ENCODE measurements around the genes AAR2 and MYL9.

DNA sequence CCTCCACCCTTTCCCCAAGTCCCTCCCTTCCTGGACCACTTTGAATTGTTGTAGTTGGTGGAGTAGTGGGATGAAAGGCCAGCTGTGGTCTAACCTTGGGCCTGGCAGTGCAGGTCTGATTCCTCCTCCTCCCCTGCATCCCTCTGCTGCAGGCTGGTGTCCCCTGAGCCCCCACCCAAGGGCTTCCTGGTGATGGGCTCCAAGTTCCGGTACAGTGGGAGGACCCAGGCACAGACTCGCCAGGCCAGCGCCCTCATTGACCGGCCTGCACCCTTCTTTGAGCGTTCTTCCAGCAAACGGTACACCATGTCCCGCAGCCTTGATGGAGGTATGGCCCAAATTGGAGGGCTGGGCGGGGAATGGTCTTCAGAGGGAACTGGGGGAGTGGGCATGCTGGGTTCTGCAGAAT is 35.9 kb downstream of the EPB41L1 start:
- CAGE, long polyA plus RNA, result no peak
- RRBS, result 95% methylated on average over 4 of the region's 8 CpGs

DNA sequence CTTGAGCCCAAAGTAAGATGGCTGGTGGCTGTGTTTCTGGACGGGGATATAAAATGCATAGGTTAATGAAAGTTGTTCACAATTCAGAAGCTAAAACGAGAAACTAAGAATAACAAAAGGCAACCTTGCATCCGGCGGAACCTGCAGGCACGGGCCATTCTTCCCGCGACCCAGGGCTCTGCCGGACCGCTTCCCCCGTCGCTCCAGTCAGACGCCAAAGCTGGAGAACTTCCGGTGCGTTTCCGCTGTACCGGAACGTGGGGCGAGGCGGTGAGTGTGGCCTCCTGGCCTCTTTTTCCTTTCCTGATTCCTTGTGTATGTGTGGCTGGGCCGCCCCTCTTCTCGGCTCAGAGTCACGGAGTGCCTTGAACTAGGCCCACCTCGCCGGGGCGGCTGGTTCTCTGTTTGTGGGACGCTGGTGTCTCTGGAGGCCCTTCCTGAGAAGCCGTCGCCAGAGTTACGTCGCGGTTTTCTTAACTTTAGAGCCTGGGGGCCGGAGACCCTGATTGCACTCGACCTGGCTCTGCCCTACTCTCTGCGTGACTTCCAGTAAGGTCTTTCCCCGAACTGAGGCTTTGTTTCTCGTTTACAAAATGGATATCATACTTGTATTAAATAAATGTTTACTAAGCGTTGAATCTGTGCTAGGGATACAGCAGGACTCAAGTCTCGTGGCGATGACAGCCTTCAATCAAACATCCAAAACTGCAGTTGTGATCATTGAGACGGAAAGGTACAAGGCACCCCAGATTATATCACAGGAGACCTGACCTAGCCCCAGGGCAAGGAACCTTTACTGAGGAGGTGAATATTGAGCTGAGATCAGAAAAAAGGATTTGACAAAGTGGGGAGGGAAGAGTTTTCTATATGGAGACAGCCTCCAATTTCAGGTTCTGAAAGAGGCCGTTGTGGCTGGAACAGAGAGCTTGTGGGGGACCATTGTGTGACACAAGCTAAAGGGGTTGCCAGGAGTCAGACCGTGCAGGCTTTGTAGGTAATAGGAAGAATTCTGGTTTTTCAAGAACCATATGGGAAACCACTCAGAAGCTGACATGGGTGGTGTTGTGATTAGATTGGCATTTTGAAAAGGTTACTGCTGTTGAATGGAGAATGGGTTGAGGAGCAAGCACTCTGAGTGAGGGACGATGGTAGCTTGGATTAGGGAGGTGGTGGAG is at the start of gene AAR2:
Gene AAR2, plus strand, starts transcription at position 245 of the 1,175 bp plus-strand sequence.
- CAGE, long polyA plus RNA, result start-site peak on the plus strand centred at position 248 of the sequence, 12 bp wide, 196 and 124 reads in 2 replicates
- RRBS, result 3% methylated on average over 18 of the region's 43 CpGs

DNA sequence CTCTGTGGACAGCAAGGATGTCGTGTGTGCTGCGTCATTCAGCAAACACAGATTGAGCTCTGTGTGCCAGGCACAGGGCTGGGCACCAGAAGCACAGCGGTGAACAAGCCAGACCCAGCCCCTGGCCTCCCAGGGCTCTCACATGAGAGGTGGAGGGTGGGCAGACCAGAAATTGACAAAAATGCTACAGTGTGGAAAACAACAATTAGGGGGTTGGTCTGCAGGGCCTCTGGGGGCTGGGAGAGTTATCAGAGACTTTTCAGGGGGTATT is 27.8 kb downstream of the DLGAP4 start:
- CAGE, long polyA plus RNA, result no peak
- RRBS, result no CpG with 5 or more reads among the region's 3 CpGs

GRCh38 chr20:36496657-36497044 is 44.7 kb upstream of the MYL9 start:
- CAGE, long polyA plus RNA, result no peak
- RRBS, result no CpG with 5 or more reads among the region's 17 CpGs

GRCh38 chr20:36526258-36527164 is 14.8 kb upstream of the MYL9 start:
- CAGE, long polyA plus RNA, result no peak
- RRBS, result 89% methylated on average over 3 of the region's 37 CpGs

- CAGE, long polyA plus RNA, result start-site peak on the plus strand at chr20:36541493-36541534, 3,543 and 2,716 reads in 2 replicates
- RRBS, result 2% methylated on average over 29 of the region's 59 CpGs
These were observed at the start of gene MYL9 for GRCh38 chr20:36540847-36541650. Gene MYL9, plus strand, starts transcription at chr20:36541519.

- CAGE, long polyA plus RNA, result no peak
- RRBS, result 4% methylated on average over 2 of the region's 19 CpGs
These were observed 710 bp downstream of the MYL9 start for GRCh38 chr20:36541731-36542727.

DNA sequence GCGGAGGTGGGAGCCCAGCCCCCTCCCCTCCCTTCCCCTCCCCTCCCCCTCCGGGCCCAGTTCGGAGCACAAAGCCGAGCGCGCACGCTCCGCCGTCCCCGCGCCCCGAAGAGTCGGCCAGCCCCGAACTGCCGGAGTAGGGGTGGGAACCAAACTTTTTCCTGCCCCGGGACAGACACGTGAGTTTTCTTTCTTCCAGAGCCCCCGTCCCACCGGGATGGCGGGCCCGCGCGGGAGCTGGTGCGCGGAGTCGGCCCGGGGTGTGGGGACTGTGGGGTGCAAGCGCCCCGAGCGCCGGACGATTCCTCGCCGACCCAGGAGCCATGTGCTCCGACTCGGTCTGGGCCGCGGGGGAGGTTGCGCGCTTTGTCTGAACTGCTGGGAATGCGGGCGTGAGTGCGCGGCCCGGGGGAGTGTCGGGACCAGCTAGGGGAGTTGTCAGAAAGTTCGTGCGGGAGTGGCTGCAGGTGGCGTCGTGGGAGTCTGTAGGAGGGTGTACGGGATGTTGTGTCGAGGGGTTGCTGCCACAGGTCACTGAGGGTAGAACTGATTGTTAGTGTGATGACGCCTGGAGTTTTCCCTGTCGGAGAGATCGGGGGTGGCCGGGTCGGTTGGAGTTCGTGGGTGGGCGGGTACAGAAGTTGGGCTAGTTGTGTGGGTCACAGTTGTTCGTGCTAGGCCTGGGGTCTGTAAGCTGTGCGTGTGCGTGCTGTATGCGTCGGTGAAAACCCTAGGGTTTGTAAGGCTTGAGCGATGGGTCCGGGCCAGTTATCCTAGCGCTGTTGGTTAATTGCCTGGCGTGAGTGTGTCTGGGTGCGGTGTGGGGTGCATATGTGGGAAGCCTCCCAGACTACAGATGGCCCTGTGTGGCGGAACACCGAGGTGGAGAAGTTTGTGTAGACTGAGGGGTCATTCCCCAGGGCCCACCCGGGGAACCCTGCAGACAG is 1.3 kb downstream of the TGIF2 start:
- CAGE, long polyA plus RNA, result start-site peak on the plus strand centred at position 111 of the sequence, 136 bp wide, 51 and 46 reads in 2 replicates
- RRBS, result 1% methylated on average over 35 of the region's 72 CpGs

- CAGE, long polyA plus RNA, result no peak
- RRBS, result no CpG with 5 or more reads among the region's 9 CpGs
These were observed 6.7 kb upstream of the SLA2 start for GRCh38 chr20:36652603-36653273.

DNA sequence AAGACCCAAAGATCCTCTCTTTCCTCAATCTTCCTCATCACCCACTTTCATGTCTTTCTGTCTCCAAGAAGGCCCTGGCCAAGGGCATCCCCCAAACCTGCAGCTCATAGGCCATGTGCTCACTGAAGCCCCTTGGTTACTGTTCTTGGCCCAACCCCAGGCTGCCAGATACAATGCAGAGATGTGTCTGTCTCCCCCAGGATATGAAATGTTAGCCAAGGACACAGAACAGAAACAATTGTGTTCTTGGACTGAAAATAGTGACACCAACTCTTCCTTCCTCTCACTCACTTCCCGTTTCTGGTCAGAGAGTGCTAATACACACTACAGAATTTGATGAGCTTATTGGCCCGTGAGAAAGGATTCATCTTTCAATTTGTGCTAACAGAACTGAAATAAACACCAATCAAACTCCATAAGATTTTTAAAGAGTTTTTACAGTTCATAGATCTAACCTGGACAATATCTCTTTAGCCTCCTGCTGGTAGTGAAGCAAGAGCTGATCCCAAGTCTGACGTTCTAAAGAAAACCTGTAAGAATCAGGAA is 11.8 kb upstream of the NDRG3 start:
- CAGE, long polyA plus RNA, result no peak
- RRBS, result no CpG with 5 or more reads among the region's 3 CpGs

DNA sequence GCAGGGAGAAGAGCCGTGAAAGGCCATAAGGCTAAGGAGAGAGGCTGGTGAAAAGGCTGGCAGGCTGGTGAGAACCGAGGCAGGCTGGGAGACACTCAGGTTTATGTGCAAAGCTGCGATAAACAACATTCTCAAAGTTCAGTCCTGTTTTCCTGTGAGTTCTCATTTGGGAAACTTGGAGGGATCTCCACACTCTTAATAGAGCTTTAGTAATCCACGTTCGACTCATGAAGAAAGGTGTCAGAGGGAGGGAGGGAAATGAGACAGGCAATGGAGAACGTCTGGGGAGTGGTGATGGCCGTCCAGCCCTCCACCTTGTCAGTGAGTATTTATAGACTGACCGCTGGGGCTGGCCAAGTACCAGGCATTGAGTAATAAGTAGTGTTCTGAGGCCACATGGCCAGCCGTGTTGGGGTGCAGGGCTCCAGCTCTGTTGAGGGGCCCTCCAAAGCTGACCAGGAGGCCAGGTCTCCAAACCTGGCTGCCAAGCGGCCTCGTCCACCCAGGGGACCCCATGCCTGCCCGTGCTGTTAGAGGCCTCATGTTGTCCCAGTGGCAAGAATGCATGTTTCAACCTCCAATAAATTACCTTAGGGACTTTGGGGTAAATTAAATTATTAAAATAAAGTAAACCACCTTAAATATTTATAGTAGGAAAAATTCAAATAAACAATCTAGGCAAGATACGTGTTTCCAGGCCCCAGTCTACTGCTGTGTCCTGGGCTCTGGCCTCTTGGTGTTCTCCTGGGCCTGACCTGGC is 11.4 kb upstream of the DSN1 start:
- CAGE, long polyA plus RNA, result no peak
- RRBS, result no CpG with 5 or more reads among the region's 13 CpGs

DNA sequence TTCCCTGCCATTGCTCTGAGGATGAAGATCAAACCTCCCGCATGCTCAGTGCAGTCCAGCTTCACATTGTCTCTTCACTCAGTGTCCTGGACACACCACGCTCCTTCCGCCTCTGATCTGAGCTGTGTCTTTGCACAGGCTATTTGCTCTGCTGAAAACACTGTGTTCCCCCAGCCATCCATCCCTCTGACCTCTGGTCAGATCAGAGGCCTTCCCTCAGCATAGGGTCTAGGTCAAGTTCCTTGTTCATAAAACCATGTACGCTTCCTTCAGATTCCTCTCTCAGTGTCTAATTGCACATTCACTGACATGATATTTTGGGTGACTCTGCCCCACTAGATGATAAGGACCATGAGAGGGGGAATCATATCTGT is 40.3 kb upstream of the DSN1 start:
- CAGE, long polyA plus RNA, result no peak
- RRBS, result no CpG with 5 or more reads among the region's 4 CpGs

DNA sequence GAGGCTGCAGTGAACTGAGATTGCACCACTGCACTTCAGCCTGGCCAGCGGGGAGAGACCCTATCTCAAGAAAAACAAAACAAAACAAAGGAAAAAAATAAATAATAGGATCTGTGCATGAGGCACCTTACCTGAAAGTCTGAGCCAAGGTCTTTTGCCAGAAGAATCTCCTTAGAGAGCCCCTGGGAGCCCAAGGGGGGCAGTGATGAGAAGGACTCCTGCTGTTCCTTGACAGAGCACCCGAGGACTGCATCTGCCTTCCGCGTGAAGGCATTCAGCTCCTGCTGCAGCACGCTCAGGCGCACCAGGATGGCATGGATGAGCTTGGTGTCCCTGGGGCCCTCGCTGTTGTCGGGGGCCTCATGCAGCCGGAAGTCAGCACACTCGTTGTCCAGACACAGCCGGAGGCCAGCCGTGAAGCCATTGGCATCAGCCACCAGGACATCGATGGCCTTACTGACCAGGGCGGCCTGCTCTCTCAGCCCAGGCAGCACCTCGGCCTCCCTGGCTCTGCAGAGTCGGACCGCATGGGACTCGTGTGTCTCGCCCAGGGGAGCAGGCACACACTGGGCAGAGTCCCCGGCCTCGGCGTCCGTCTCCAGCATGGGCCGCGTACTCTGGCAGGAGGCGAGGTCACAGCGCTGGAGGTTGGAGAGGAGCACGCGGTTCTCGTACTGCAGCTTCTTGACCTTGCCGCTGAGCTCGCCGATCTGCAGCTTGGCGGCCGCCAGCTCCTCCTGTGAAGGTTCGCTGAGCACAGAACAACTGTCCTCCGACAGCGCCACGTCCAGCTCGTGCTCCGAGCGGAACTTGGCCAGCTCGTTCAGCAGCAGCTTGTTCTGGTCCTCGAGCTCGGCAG is 41.7 kb upstream of the DSN1 start:
- CAGE, long polyA plus RNA, result no peak
- RRBS, result no CpG with 5 or more reads among the region's 45 CpGs

DNA sequence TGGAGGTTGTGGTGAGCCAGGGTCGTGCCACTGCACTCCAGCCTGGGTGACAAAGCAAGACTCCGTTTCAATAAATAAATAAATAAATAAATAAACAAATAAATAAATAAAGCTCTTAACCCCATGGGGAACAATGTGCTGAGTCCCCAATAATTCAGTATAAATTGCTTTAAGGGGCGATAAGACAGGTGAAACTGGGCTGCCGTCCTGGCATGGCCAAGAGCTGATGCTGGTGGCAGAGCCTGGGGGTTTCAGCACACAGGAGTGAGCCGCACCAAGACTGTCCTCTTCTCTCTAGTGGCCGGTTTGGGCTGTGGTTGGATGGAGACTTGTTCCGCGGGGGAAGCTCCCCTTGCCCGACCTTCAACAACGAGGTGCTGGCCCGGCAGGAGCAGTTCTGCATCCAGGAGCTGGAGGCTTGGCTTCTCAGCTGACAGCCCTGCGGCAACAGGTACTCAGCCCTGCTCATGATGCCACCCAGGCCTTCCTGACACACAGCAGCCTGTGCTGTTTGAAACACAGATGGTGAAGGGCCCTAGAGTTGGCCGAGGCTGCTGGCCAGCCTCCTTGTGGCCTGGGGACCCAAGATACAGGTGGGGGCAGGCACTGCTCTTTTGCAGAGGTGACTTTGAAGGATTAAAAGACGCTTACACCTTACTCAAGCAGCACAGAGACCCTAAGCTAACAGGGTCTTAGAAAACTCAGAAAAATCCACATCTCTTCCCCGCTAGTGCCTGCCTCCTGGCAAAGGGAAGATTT is 13.2 kb downstream of the TLDC2 start:
- CAGE, long polyA plus RNA, result no peak
- RRBS, result 79% methylated on average over 5 of the region's 15 CpGs

- CAGE, long polyA plus RNA, result no peak
- RRBS, result no CpG with 5 or more reads among the region's 7 CpGs
These were observed 3.6 kb upstream of the SAMHD1 start for GRCh38 chr20:36954917-36955716.

- CAGE, long polyA plus RNA, result no peak
- RRBS, result no CpG with 5 or more reads among the region's 4 CpGs
These were observed 14.2 kb downstream of the MANBAL start for GRCh38 chr20:37303510-37304104.

DNA sequence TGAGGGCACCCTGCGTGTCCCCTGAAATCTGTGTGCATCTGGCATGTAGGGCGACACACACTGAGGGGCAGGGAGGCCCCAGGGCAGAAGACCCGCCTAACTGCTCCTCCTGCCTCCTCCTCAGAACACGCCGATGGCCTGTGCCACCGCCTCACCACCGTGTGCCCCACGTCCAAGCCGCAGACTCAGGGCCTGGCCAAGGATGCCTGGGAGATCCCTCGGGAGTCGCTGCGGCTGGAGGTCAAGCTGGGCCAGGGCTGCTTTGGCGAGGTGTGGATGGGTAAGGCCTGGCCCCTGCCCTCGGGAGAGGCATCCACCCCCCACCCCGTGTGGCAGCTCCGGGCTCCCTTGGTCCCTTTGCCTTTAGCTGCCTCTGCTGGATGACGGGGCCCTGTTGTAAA is 51.6 kb downstream of the SRC start:
- CAGE, long polyA plus RNA, result no peak
- RRBS, result no CpG with 5 or more reads among the region's 17 CpGs

DNA sequence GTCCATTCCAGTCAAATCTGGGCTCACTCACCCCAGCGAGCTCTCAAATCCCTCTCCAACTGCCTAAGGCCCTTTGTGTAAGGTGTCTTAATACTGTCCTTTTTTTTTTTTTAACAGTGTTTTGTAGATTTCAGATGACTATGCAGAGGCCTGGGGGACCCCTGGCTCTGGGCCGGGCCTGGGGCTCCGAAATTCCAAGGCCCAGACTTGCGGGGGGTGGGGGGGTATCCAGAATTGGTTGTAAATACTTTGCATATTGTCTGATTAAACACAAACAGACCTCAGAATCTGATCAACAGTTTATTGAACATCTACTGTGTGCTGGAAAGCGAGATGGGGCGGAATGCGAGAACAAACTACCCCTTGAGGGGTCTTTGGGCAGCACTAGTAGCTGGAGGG is 59.2 kb downstream of the SRC start:
- CAGE, long polyA plus RNA, result no peak
- RRBS, result no CpG with 5 or more reads among the region's 7 CpGs

GRCh38 chr20:37413259-37413691 is 67.3 kb downstream of the SRC start:
- CAGE, long polyA plus RNA, result no peak
- RRBS, result 22% methylated on average over 2 of the region's 8 CpGs

DNA sequence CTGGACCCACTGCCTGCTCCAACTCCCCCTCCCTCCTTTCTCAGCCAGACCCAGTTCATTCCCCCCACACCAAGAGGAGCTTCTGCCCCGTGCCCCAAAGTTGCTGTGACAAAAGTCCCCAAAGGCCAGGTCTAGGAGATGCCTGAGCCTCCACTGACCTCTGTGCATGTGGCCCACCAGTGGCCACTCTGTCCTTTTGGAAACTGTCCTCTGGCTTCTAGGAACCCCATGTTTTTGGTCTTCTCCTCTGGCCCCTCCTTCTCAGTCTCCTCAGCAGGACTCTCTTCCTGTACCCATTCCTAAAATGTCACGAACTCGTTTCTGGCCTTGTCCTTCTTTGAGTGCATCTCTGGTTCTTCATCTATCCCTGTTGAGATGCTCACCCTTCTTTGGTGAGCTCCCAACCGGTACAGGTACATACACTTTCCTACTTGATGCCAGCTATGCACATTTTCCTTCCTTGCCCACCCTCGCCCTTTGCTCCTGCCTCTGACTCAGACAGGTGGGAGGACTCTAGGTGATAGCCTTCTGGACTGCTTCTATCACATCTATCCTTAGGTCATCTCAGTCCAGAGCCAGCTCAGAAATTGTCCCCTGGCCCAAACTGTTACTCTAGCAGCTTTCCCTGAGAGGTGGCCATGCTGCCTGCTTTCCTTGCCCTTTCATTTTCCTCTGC is 14.9 kb upstream of the NNAT start:
- CAGE, long polyA plus RNA, result no peak
- RRBS, result no CpG with 5 or more reads among the region's 5 CpGs